ENCODE results near the gene TSSK1B.

- RAMPAGE, total RNA, result no peak
These were observed 320.2 kb upstream of the EFNA5 start for GRCh38 chr5:107990693-107991673.

- RAMPAGE, total RNA, result no peak
These were observed 292.6 kb downstream of the FBXL17 start for GRCh38 chr5:108089112-108089796.

- RAMPAGE, total RNA, result no peak
These were observed 40.1 kb downstream of the FBXL17 start for GRCh38 chr5:108341645-108342448.

- RAMPAGE, total RNA, result no peak
These were observed 14.1 kb downstream of the FBXL17 start for GRCh38 chr5:108367678-108368256.

GRCh38 chr5:109397360-109397659 is 12.5 kb downstream of the PJA2 start:
- RAMPAGE, total RNA, result no peak

DNA sequence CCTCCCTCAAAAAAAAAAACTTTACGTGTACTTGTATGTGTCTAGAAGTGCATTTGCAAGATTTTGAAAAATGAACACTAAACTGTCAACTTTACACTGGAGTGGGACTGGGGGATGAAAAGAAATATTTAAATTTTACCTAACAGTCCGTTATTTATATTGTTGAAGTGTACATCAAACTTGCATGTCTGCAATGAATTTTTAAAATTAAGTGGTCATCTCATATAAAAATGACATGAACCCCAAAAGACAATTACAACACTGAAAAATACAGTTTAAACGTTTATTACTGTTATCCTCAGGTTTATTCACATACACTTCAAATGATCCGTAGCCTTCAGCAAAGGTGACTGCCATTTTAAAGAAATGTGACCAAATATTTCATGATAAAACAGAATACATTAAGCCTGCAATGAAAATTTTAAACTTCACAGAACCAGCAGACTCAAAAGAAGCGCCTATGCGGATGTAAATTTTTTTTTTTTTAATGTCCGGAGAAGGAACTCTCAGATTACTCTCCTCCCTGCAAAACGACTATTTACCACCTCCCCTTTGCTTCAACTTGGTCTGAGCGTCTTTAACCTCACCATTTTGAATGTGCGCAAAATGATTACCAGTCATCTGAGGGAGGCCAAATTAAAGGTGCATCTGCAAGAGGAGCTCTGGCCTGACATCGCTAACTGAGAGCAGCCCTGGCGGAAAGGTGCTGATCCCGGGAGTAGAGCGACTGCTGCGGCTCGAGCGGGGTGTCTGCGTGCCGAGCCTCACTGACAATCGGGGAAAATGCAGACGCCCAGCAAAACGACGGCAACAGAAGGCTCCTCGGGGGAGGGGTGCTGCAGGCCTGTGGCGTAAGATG is 1.0 kb downstream of the PJA2 start:
- RAMPAGE, total RNA, result no peak

- RAMPAGE, total RNA, result no peak
These were observed 352 bp upstream of the PJA2 start for GRCh38 chr5:109410132-109410519.

DNA sequence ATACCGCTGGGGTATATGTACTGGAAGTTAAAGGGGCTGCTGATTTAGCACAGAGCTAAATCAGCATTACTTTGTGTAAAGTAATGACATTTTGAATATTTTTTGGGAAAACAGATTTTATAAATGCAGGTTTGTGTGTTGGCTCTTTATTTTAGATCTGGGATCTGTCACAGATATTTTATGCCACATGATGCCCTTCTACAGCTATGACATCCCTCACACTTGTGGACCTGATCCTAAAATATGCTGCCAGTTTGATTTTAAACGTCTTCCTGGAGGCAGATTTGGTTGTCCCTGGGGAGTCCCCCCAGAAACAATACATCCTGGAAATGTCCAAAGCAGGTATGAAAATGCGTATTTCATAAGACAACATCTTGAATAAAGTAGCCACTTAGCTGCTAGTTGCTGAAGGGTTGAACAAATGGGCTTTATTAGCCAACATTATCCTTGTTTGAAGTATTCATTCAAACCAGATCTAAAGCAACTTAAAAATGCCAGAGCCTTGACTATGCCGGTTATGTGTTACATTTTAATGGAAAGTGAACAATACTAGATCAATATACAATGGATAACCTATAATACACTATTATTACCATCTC is 80.6 kb downstream of the MAN2A1 start:
- RAMPAGE, total RNA, result no peak

GRCh38 chr5:109800145-109800806 is 110.5 kb downstream of the MAN2A1 start:
- RAMPAGE, total RNA, result no peak

DNA sequence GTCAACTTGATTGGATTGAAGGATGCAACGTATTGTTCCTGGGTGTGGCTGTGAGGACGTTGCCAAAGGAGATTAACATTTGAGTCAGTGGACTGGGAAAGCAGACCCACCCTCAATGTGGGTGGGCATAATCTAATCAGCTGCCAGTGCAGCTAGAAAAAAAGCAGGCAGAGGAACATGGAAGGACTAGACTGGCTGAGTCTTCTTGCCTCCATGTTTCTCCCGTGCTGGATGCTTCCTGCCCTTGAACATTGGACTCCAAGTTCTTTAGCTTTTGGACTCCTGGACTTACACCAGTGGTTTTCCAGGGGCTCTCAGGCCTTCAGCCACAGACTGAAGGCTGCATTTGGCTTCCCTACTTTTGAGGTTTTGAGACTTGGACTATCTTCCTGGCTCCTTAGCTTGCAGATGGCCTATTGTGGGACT is 313.4 kb downstream of the TMEM232 start:
- RAMPAGE, total RNA, result no peak

DNA sequence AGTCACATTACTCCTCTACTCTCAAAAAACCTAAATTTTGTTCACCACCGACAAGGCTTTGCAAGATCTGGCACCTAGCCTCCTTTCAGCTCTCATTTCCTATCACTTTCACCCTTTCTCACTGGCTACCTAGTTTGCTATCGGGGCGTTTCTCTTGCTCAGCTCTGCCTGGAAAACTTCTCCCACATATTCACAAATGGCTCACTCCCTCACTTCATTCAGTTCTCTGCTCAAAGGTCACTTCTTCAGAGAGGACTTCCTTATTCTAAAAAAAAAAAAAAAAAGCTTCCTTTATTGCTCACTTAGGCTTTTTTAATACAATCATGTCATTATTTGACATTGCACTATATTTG is 2.1 kb upstream of the SLC25A46 start:
- RAMPAGE, total RNA, result no peak

DNA sequence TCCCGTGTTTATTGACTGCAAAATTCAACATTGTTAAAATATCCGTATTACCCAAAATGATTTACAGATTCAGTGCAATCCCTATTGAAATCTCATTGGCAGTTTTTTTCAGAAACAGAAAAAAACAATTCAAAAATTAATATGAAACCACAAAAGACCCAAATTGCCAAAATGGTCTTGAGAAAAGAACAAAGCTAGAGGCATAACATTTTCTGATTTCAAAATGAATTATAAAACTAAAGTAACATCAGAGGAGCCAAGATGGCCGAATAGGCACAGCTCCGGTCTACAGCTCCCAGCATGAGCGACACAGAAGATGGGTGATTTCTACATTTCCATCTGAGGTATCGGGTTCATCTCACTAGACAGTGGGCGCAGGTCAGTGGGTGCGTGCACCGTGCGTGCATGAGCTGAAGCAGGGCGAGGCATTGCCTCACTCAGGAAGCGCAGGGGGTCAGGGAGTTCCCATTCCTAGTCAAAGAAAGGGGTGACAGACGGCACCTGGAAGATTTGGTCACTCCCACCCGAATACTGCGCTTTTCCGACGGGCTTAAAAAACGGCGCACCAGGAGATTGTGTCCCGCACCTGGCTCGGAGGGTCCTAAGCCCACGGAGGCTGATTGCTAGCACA is 85.9 kb upstream of the TSLP start:
- RAMPAGE, total RNA, result no peak

DNA sequence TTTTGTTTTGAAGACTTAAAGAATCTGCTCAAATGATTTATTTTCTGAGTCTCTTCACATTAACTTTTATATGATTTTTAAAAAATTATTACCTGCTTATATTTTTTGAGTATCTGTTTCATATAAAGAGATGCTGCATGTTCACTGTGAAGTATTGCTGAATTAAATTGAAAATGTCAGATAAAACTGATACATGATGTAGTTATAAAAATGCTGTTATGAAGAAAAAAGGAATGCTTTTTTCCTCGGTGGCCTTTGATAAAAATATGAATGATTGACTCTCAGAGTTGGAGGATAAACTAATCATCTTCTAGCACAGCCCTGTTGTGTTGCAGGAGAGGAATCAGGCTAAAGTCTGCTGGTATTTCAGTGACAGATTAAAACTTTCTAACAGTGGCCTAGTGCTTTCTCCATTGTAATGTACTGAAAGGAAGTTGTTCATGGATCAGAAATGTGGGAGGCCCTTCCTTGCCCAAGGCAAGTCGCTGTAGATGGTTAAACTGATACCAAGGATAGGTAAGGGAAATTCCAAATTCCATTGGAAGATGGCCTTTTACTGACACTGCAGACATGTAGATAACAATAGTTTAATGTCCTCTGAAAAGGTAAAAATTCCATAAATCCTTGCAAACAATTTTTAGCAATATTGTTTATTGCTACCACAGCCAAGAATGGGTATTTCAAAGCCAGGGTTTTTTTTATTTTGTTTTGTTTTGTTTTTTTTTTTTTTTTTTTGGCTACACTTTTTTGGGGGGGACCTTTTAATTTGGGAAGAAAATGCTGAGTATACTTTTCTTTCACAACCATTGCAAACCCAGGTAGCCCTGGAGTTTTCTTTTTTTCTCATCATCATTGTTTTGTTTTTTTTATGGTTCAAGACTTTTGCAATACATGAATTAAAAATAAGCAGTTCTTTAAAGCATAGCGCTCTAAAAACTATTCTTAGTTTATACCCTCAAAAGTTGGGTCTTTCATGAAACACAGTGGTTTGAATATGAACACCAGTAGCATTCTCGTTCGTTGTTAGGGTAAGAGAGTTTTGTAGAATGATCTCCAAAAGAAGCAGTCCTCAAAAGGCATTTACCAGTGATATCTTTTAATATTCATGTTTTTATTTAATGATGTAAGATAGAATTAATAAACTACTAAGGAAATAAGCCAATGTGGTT is 35.4 kb downstream of the WDR36 start:
- RAMPAGE, total RNA, result no peak

- RAMPAGE, total RNA, result no peak
These were observed 9.9 kb downstream of the CAMK4 start for GRCh38 chr5:111234219-111234435.

GRCh38 chr5:111512659-111513643 is 616 bp upstream of the STARD4 start:
- RAMPAGE, total RNA, result no peak

DNA sequence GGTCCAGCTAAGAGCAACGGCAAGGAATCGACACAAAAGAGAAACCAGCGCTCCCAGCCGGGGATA is 109 bp downstream of the NREP start:
- RAMPAGE, total RNA, result no peak

GRCh38 chr5:112161388-112162097 is 257.5 kb downstream of the EPB41L4A start:
- RAMPAGE, total RNA, result no peak

GRCh38 chr5:112168643-112169227 is 250.3 kb downstream of the EPB41L4A start:
- RAMPAGE, total RNA, result no peak

DNA sequence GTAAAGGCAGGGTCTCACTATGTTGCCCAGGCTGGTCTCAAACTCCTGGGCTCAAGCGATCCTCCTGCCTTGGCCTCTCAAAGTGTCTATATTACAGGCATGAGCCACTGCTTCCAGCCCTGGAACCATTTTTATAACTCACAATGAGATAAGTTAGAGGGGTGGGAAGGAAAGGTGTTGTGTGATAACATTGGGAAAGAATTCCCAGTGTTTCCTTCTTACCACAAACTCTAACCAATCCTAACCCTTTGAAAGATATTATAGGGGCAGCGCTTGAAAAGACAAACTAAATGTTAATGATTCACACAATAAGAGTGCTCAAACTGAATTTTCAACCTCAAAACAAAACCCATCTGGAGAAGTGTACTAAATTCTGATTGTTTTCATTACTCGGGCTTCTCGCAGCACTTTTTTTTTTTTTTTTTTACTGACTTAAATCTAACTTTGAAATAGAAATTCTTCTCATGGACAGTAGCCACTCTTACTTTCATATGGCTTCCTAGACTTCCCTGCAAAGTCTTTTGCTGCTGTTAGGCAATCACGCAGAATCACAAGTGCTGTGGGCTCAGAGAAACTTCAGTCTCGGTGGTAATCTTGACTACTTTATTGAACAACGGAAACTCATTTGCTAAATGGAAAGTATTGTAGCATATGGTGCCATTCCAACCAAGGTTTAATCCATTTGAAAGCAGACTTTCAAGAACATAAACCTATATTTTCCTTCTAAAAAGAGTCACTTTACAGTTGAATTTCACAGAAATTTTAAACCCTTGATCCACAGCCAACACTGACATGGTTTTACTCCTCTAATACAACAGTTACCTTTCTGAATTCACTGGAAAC is 109.5 kb downstream of the TSSK1B start:
- RAMPAGE, total RNA, result no peak

- RAMPAGE, total RNA, result no peak
These were observed at the start of gene TSSK1B for GRCh38 chr5:113434675-113435258. TSSK1B (minus strand) TSS chr5:113434989.

All from foreskin keratinocyte (primary cell).